Mesothelial cell of epicardium (in vitro differentiated cells): Measurements from ENCODE around the genes CDK14 and FAM133B.

GRCh38 chr7:87218661-87219412 is 695 bp downstream of the TMEM243 start:
- PRO-cap, result no peak

DNA sequence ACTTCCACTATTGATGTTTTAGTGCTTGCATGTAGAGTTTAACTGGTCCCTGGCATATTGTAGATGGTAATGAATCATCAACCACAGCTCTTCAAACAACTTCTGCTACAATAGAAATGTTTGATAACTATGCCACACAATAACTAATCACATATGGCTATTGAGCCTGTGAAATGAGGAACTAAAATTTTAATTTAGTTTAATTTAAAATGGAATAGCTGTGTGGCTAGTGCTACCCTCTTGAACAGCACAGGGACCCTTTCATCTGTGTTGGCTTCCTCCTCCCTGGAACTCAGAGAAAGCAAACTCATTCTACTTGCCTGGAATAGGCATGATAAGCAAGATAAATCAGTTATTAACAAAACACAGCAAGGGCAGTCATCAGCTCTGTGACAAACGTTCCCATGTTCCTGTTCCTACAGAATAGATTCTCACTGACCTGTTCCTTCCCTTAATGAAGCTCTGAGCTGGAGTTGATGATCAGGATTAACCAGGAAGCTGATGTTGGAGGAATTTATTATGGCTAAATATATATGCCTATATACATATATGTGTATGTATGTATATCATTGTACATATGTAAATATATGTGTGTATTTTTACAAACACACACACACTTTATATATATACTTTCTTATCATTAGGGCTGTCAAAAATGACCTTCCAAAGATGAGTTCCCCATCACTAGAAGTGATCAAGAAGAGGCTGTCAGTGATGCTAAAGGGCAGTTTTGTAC is 5.1 kb upstream of the SRI start:
- PRO-cap, result no peak

GRCh38 chr7:88291729-88292381 is 14.8 kb downstream of the STEAP4 start:
- PRO-cap, result no peak

DNA sequence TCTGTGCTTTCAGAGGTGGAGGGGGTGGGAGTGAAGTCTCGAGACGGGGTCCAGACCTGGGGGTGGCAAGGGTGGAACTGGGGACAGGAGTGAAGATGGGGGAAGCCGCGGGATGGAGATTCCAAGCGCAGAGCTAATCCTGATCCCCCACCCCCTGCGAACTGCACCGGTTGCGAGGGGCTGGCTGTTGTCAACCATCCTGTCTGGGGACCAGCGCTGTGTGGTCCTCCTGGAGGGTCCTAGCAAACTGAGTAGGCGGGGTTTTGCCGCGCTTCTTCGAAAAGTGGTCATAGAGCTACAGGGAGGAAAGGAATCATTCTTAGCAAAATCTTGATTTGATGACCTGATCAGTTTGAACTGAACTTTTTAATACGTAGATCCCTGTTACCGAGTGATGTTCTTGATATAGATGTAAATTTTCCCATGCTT is 598 bp downstream of the CFAP69 start:
- PRO-cap, result no peak

GRCh38 chr7:90595519-90596734 is at the start of gene CDK14:
Gene CDK14 (plus strand): TSS chr7:90596321.
- PRO-cap, result unidirectional peak, plus-strand start at chr7:90596002; bidirectional peak, plus-strand start at chr7:90596321, minus-strand start at chr7:90596224; unidirectional peak, minus-strand start at chr7:90596575

GRCh38 chr7:90710234-90710874 is 114.2 kb downstream of the CDK14 start:
- PRO-cap, result no peak

DNA sequence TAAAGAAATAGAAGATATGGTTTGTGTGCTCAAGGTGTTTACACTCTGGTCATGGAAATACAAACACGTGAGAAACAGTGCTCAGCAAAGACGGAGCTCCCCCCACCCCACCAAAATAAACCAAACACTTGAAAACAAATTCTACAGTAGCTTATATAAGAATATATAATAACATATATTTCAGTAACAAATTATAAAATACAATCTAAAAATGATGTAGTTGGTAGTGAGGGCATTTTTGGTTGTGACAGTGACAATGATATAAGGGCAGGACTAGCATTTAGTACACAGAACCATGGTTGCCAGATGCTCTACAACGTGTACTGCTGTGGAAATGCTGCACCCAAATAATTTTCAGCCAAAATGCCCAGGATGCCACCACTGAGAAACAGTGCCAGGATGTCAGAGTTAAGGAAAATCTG is 121.7 kb downstream of the CDK14 start:
- PRO-cap, result no peak

DNA sequence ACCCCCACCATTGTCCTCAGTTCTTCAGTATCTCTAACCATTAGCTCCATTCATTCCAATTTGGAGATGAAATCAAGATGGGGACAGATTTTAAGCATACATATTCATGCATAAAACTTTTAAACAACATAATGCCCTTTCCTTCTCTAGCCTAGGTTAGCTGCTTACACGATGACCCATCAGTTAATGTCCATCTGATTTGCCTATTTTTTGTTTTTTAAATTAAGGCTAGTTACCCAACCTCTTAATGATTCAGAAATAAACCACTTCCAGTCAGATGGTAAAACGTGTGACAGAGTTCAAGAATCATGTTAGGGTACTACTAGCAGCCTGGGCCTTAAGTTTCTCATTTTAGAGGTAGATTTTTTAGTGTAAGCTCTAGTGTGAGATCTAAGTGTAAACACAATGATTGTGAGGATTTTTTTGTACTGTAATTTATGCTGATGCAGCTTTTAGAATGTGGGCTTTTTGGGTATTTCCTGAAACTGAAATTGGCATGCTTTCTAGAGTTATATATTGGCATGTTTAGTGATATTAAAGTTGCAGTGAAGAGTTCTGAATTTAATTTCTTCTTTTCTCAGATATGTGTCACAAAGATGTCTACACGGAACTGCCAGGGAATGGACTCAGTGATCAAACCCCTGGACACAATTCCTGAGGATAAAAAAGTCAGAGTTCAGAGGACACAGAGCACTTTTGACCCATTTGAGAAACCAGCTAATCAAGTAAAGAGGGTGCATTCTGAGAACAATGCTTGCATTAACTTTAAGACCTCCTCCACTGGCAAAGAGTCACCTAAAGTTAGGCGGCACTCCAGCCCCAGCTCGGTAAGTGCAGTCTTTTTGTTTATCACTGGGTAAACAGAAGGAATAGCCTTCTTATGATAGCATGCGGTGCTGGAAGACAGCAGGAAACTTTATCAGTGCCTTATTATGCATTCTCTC is 130.1 kb downstream of the CDK14 start:
- PRO-cap, result no peak

- PRO-cap, result no peak
These were observed 908 bp upstream of the FZD1 start for GRCh38 chr7:91263390-91263659.

DNA sequence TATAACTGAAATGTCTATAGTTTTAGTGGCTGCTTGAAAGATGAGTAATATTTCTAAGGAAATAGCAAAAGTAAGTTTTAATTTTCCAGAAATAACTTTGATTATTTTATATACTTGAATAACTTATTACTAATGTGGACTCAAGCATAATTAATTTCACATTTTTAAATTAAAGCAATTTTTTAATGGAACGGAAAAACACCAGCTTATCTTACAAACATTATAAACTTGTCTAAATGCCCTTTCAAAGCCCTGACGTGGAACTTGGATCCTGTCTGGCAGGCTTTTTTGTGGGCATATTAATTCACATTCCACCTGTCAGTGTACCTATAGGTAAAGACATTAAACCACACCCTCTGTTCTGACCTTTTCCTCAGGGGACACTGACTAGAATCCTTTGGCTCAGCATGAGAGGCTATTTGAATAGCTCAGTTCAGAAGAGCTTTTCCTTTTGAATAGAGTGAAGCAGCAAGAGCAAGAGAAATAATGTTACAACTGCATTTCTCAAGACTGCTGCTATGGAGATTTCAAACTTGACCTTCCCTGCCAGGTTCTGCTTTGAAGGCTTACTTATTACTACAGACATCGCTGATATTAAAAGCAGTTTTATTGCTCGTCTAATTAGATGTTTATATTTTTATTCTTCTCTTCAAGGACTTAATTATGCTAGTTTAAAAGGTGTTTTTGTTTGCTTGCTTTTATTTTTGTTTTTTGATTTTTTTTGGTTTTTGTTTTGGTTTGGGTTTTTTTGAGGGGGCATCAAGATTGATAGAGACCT is 76.9 kb downstream of the CYP51A1 start:
- PRO-cap, result no peak

- PRO-cap, result unidirectional peak, plus-strand start at chr7:92245684
These were observed 436 bp downstream of the KRIT1 start for GRCh38 chr7:92245175-92245780.

DNA sequence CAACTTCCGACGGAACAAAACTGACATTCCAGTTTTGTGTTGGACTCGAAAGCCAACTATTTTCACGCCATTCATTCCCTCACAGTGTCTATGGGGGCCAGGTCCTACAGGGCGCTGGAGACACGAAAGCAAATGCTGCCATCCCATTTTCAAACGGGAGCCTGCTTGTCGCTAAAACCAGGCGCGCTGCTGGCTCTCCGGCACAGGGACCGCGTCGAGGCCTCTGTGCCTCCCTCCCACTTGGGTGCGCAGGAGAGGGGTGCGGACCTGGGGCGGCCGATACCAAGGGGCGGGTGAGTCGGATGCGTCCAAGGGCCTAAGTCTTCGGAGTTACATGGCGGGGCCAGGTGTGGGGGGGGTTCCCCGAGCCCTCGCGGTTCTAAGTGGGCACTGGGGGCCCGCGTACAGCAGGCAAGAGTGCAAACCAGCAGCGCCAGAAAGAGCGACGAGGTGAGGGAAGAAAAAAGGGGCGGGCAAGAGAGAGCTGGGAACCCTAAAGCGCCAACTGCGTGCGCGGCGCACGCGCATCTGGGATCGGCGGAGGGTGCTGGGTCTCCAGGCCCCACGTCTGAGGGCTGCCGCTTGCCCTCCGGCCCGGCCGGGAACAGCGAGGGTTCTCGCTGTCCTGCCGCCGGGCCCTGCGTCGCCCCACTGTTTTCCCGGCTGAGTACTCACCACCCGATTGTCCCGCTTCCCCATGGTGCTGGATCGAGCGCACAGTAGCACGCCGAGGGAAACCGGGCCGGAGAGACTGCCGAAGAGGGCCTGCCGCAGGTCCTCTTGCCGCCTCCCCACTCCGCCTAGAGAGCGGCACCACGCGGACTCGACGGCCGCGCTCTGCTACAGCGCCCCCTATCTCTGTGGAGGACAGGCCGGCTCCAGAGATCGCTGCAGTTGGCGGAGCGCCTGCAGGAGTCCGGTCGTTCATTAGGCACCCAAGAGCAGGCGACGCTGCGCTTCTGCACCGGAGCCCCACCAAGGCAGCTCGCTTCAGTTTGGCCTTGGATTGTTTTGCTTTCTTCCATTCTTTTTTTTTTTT is at the start of gene FAM133B:
TSS of gene FAM133B (minus strand) at position 798 of the 1,039 bp plus-strand sequence.
- PRO-cap, result bidirectional peak, plus-strand start at position 911 of the sequence, minus-strand start at position 802 of the sequence

- PRO-cap, result no peak
These were observed 16.7 kb upstream of the FAM133B start for GRCh38 chr7:92606787-92607384.

DNA sequence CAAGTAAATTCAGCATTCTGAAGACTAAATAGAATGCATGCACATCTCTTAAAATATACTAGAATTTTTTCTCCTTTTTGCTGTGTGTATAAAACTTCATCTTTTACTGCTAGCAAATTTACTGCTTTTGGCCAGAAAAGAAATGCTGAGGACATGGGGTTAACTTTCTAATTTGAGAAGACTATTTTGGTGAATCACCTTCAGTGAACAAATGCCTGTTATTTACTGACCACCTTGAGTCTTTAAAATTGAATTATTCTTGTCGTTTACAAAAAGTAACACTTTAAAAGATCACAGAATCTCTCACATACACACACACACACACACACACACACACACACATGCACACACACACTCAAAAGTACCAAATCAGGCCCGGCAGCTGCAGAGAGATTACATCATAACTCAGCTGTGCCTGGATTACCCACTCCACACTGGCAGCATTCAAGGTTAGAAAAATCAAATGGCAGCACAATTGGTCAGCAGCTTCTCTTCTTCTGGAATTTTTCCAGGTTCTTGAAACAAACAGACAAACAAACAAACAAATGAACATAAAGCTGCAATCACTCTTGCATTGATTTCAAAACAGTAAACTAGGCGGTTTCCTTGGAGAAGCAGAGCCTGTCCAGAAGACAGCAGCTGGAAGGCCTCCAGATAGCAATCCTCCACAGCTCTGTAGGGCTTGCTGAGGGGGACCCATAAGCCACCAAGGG is 24.4 kb upstream of the FAM133B start:
- PRO-cap, result no peak

- PRO-cap, result no peak
These were observed 43.3 kb upstream of the FAM133B start for GRCh38 chr7:92633317-92633969.

- PRO-cap, result no peak
These were observed 43.9 kb upstream of the FAM133B start for GRCh38 chr7:92634026-92634647.

DNA sequence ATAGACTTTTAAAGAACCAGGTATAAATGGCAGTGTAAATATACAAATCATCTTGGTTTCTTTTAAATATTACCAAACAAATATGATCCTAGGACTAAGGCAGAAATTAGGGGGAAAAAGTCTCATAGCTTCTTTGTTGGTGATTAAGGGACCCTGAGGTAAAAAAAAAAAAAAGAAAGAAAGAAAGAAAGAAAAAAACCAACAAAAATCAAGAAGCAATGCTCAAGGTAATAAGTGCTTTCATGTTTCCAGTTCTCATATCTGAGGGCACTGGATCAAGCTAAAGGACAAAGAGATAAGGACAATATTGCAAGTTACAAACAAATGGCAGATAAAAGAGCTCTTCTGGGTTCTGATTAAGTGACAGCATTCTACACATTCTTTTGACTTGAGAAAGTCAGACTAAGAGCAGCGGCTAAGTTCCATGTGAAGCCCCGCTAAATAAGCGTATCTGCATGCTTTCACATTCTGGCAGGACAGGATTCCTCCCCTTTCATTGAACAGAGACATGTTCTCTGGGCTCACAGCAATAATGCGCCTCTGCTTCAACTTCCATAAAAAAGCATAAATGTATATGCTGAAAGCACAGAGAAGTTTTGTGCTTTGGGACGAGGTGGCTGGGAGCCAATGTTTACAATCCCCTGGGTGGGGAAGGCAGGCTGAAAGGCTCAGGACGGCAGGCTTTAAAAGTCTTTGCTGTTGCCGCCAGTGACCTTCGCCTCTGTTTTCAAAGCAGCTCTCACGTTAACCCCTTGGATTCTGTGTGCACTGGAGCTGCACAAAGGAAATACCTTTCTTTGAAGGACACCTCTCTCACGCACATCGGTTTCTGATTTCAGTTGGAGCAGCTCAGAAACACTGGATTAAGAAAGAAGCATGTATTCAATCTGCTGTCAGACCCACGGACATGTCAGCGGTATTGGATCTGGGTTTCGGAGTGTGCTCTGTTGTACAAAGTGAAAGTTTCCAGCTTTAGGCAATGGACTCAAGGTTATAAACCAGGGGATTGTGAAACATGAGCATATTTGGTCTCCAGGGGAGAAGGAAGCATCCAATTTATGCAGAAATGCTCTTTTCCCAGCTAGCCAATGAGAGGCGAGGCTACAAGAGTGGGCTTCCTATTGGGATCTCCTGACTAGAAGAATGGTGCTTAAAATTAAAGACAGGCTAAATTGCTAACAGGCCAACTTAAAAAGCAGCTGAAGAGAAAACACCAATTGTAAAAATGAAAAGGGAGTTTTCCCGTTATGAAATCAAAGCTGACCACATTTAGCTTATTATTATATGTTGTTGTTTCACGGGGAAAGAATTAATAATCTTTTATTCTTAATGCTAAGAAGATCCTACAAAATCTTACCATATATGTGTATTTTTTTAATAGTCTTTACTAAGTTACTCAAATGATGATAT is 105.4 kb upstream of the FAM133B start:
- PRO-cap, result no peak

GRCh38 chr7:92832779-92833236 is 3.6 kb downstream of the CDK6 start:
- PRO-cap, result no peak

DNA sequence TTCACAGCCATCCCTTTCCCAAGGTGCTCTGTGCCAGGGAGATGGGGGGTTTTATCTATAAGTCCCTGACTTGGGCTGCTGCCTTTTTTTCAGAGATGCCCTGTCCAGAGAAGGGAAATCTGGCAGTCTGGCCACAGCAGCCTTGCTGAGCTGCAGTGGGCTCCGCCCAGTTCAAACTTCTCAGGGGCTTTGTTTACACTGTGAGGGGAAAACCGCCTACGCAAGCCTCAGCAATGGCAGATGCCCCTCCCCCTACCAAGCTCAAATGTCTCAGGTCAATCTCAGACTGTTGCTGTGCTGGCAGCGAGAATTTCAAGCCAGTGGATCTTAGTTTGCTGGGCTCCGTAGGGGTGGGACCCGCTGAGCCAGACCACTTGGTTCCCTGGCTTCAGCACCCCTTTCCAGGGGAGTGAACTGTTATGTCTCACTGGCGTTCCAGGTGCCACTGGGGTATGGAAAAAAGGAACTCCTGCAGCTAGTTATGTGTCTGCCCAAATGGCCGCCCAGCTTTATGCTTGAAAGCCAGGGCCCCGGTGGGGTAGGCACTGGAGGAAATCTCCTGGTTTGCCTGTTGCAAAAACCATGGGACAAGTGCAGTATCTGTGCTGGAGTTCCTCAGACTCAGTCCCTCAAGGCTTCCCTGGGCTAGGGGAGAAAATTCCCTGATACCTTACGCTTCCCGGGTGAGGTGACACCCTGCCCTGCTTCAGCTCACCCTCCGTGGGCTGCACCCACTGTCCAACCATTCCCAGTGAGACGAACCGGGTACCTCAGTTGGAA is 90.1 kb upstream of the CDK6 start:
- PRO-cap, result no peak

DNA sequence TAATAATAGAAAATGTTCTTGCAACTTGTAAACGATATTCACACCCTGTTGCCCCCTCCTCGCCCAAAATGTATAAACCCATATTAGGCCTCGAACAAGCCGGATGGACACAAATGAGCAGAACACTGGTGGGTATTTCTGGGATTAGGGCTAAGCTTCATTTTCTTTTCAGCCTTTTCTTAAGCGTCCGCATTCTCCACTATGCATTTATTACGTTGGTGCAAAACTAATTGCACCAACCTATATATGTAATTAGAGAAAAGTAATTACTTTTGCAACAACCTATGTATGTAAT is 332 bp upstream of the GNG11 start:
- PRO-cap, result no peak